Airway epithelial cell (primary cell): ENCODE results near the gene MRPL51.

GRCh38 chr12:5548559-5548944 lies 116.6 kb downstream of the NTF3 start:
- RAMPAGE, long total RNA: no peak

- RAMPAGE, long total RNA: no peak
Observed at GRCh38 chr12:6073303-6073838, 51.1 kb downstream of the VWF start.

DNA sequence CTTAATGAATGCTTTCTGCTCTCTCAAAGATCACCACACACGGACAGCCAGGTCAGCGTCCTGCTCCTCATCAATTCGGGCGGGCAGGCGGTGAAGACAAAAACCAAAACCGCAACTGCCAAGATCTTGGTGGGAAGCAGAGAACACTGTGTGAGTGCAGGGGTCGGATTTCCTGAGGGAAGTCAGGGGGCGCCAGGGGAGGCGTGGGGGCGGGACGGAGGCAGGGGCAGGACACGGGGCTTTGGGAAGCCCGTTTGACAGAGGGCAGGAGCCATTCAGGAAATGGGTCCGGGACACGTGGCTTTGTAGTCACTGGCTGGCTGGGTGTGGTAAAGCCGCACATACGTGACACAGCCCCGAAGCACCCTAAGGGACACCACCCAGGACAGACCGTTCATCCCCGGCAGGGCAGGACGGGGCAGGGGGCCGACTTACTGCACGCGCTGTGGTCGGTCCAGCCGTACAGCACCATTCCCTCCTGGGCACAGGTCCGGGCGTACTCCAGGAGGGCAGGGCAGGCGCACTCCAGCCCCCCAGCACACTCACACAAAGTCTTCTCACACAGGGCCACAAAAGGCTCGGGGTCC lies 49.5 kb downstream of the VWF start:
- RAMPAGE, long total RNA: no peak

GRCh38 chr12:6088956-6089484 lies 35.5 kb downstream of the VWF start:
- RAMPAGE, long total RNA: no peak

- RAMPAGE, long total RNA: no peak
Observed at GRCh38 chr12:6202362-6203413, 2.5 kb downstream of the CD9 start.

DNA sequence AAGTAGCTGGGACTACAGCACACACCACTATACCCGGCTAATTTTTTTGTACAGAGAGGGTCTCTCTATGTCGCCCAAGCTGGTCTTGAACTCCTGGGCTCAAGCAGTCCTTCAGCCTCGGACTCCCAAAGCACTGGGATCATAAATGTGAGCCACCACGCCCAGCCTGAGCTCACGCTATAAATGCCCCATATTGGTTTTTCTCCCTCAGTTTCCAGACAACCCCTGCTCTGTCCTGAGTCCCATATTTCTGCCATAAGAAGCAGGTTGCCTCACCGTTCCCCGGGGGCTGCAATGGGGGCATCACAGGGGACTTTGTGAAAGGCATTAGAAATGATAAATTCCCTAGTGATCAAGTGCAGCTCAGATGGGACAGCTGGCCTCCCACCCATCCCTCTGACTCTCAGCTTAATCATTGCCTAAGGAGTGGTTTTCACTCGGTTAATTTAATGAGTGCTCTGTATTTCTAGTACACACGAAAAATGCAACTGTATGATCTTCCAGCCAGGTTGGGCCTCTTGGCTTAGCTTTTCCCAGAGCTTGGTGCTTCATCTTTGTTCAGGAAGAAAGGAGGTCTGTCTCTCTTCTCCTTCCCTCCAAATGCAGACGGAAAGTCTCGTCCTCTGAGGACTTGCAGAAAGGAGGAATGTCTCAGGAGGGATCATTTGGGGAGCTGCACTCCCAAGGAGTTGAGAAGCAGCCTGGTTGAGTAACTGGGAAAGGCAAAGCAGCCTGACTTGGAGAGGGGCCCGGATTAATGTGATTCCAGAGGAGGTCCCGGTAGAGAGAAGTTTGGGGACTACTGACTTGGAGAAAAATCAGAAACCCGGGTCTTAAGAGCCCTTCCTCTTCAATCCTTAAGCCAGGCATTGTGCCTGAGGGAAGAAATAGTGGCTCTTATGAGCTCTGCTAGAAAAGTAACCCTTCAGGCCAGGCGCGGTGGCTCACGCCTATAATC lies 7.1 kb downstream of the CD9 start:
- RAMPAGE, long total RNA: no peak

DNA sequence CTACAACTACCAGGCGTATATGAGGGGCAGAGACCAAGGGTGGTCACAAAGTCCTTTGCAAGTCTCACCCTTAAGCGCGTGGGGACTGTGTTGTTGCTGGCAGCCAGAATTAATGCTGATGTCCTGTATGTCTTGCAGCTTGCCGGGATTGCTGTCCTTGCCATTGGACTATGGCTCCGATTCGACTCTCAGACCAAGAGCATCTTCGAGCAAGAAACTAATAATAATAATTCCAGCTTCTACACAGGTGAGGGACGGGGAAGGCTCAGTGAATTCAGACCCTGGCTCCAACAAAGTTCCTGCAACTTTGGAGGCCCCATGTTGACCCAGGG lies 25.1 kb downstream of the CD9 start:
- RAMPAGE, long total RNA: no peak

DNA sequence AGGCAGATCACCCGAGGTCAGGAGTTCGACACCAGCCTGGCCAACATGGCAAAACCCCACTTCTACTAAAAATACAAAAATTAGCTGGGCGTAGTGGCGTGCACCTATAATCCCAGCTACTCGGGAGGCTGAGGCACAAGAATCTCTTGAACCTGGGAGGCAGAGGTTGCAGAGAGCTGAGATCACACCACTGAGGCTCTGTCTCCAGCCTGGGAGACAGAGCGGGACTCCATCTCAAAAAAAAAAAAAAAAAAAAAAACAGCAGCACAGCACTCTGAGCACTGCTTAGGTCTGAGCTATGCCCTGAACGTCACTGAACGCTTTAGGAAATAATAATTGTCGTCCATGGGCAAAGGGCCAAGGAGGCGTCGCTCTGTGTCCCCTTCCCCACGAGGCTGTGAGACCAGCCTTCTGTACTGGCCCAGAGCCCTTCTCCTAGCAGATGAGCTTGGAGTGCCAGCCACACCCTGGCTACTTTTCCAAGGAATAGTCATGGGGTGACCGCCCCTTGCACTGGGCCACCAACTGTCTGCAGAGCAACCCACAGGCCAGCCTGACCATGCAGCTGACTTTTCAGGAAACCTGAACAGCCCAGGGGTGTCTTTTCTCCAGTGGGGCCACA lies 28.2 kb downstream of the CD9 start:
- RAMPAGE, long total RNA: no peak

DNA sequence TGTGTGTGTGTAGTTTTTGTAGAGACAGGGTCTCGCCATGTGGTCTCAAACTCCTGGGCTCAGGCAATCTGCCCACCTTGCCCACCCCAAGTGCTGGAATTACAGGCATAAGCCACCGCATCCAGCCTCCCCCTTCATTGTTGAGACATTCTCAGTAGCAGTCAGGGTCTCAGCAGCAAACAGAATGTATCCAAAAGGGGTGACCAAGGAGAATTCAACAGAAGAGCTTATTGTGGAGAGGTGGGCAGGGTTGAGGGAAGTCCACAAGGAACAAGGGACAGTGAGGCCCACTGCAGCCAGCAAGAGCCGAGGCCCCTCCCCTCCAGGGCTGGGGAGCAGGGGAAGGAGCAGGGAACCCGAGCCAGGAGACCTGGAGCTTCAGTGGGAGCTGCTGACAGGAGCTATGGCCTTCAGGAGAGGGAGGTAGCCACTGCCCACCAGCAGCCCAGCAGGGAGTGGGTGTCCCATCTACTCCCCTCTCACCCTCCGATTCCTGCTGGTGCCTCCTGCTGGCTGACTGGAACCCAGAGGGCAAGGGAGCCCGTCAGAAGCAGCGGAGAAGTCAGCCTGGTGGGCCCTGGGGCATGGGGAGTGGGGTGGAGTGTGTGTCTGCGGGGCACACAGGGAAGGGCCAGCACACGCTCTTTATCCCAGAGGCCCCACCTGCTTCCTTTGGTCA lies 37.1 kb upstream of the PLEKHG6 start:
- RAMPAGE, long total RNA: no peak

- RAMPAGE, long total RNA: no peak
Observed at GRCh38 chr12:6317507-6318124, 7.1 kb downstream of the PLEKHG6 start.

- RAMPAGE, long total RNA: no peak
Observed at GRCh38 chr12:6320299-6320689, 9.8 kb downstream of the PLEKHG6 start.

DNA sequence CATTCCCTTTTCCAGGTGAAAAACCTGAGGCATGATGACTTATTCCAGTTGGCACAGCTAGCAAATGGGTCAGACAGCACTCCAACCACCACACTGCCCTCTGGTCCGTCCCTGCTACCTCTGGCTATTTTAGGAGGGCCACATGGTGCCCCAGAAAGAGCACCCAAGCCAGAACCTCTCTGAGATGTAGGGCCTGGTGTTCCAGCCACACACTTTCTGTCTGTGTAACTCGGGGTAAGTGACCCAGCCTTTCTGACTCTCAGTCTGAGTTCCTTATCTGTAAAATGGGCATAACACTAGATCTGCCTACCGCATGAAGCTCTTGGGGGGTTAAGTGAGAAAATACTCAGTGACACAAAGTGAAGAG lies 6.8 kb downstream of the SCNN1A start:
- RAMPAGE, long total RNA: no peak

DNA sequence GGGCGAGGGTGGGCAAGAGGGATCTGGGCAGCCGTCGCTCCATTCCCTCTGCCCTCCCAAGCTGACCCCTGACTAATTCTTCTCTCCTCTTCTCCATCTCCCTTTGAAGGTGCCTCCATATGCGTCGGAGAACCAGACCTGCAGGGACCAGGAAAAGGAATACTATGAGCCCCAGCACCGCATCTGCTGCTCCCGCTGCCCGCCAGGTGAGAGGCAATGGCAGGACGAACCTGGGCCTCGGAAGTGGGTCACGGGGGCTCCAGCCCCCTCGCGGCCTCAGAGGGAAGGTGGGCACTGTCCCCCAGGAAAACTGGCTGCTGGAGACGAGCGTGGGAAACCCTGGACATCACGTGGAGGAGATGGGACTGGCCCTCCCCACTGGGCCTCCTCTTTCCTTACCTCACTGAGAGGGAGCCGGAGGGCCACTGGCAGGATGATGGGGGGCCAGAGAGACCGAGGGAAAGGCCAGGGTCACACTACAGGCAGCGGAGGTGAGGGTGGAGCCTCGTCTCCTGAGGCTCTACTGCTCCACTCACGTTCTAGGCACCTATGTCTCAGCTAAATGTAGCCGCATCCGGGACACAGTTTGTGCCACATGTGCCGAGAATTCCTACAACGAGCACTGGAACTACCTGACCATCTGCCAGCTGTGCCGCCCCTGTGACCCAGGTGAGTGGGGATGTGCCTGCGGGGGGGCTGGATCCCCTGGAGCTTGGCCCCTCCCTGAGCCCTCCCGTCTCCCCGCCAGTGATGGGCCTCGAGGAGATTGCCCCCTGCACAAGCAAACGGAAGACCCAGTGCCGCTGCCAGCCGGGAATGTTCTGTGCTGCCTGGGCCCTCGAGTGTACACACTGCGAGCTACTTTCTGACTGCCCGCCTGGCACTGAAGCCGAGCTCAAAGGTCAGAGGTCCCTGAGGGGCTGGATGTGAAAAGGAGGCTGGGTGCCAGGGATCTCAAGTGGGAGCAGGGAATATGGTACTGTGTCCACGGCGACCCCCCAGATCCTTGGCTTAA lies 824 bp downstream of the LTBR start:
- RAMPAGE, long total RNA: no peak

DNA sequence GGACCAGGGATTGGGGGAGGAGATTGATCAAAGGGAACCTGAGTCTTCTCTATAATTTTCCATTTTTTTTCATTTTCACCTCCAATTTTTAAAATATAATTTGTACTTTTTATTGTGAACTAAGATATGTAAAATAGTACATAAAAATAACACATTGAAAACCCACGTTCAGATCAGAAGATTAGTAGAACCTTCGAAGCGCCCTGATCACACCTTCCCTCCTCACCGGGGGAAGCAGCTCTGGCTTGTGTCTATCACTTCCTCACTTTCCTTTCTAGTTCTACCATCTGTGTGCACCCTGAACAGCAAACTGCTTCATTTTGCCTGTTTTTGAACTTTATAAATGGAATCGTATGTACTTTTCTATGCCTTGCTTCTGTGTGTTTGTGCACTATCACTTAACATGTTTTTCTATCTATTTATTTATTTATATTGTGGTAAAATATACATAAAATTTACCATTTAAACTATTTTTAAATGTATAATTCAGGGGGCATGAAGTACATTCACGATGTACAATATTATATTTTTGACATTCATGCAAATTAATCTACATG lies 11.7 kb upstream of the CD27 start:
- RAMPAGE, long total RNA: no peak

DNA sequence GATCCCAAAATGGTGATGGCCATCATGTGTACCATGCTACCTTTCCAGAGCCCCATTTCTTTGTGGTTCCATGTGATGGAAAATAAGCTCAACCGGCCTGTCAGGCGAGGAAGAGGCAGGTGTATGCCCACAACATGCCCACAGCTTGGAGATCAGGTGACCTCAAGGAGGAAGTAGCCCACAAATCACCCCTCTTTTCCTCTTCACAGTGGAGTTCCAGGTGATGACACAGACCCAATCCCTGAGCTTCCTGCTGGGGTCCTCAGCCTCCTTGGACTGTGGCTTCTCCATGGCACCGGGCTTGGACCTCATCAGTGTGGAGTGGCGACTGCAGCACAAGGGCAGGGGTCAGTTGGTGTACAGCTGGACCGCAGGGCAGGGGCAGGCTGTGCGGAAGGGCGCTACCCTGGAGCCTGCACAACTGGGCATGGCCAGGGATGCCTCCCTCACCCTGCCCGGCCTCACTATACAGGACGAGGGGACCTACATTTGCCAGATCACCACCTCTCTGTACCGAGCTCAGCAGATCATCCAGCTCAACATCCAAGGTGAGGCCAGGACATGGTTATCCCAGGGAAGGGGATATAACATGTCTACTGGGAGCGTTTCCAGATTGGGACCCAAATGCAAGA lies 5.5 kb downstream of the TAPBPL start:
- RAMPAGE, long total RNA: no peak

- RAMPAGE, long total RNA: no peak
Observed at GRCh38 chr12:6458441-6459192, 6.8 kb downstream of the TAPBPL start.

DNA sequence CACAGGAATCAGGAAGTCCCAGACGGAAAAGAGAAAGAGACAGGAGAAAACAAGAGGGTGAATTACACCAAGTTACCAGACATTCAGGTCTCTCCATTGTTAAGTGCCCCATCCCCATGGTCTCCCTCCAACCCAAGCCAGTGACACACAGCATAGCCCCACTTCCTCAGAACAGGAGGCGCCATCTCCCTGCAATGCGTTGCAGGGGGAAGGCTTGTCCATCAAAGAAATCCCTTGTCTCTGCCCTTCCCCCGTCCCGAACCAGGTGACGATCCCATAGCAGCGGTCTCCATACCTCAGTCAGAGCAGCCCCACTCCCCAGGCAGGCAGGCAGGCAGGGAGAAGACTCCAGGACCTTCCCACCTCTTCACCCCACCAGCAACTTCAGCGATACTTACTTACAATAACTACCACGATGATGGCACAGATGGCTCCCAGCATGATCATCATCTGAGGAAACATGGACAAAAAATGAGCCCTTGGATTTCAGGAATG lies 5.9 kb downstream of the VAMP1 start:
- RAMPAGE, long total RNA: no peak

GRCh38 chr12:6493131-6493503 lies at the start of gene MRPL51:
Gene MRPL51, minus strand, starts transcription at chr12:6493262.
- RAMPAGE, long total RNA: start-site peak on the minus strand at chr12:6493245-6493290, 6,906 and 2,915 reads in 2 replicates

GRCh38 chr12:6532271-6533193 lies 1.8 kb upstream of the GAPDH start:
- RAMPAGE, long total RNA: no peak

GRCh38 chr12:6538471-6538850 lies 4.1 kb downstream of the GAPDH start:
- RAMPAGE, long total RNA: no peak